Mesenchymal stem cell of Wharton's jelly (primary cell): ENCODE results near the genes TAS1R1 and PHF13.

DNA sequence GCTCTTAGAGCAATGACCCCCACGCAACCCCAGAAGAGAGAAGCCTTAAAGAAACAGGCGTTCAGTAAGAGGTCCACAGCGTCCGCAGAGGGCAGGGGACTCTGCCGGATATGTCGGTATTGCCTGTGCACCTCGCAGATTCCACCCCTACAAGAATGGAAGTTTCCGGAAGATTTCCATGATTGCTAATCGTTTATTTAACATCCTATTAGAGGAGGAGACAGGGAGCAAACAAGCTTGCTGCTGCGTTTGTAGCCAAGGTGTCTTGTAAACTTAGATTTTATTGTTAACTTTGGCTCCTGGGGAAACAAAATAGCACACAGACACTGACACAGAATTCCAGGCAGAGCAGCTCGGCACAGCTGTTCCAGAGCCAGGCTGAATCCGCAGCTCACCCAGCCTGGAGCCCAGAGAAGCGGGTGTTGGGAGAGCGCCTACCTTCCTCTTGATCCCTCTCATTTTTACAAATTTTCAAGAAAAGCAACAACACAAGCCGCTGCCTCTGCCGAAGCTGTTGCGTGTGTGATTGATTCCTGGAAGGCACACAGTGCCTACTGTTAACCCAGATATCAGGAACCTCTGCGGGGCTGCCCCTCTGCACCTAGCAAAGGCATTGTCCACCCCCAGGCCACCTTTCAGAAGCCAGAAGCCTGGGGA, 75.7 kb downstream of the AJAP1 start:
- CAGE, long polyA plus RNA, result no peak

- CAGE, long polyA plus RNA, result no peak
Measured at GRCh38 chr1:4801494-4801896, 147.1 kb downstream of the AJAP1 start.

GRCh38 chr1:5570774-5571299, 421.4 kb downstream of the NPHP4 start:
- CAGE, long polyA plus RNA, result no peak

- CAGE, long polyA plus RNA, result no peak
Measured at GRCh38 chr1:5917298-5918029, 74.8 kb downstream of the NPHP4 start.

DNA sequence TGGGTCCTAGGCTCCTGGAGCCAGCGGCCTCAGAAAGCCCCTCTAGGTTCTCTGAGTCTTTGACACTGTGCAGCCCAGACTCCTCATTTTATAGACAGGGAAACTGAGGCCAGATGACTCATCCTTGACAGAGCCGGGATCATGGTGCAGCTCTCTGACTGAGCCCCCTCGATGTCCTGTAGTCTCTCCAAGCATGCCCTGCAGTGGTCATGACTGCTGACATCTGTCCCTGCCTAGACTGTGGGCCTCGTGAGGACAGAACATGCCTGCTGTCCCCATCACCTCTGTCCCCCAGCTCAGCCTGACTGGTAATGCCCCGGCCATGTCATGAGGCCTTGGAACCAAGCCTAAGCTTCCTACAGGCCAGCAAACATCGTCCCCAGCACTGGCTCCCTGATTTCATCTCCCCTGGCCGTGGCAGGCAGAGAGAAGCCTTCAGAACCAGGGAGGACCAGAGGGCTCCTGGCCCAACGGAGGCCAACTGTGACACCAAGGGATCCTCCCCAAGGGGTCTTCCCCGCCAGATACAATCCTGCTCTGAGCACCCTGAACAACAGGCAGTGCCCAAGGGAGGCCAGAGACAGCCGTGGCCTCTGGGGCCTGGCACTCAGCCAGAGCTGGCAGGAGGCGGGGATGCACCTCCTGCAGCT, 9.7 kb upstream of the NPHP4 start:
- CAGE, long polyA plus RNA, result no peak

GRCh38 chr1:6002630-6003802, 10.8 kb upstream of the NPHP4 start:
- CAGE, long polyA plus RNA, result no peak

- CAGE, long polyA plus RNA, result no peak
Measured at GRCh38 chr1:6035074-6035844, 10.4 kb upstream of the KCNAB2 start.

DNA sequence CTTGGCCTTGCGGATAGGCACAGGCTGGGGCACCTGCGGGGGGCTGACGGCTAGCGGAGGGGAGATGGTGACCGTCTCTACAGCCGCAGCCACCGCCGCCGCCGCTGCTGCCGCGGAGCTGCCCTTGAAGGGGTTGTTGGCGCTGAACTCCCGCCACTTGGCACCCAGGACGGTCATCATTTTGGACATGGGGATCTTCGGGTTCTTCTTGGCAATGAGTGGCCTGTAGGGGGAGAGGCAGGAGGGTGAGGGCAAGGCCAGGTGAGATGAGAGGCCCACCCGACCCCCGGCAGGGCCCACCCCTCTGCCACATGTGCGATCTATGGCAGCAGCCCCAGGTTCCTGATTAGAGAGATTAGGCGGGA, 25.5 kb downstream of the CHD5 start:
- CAGE, long polyA plus RNA, result no peak

DNA sequence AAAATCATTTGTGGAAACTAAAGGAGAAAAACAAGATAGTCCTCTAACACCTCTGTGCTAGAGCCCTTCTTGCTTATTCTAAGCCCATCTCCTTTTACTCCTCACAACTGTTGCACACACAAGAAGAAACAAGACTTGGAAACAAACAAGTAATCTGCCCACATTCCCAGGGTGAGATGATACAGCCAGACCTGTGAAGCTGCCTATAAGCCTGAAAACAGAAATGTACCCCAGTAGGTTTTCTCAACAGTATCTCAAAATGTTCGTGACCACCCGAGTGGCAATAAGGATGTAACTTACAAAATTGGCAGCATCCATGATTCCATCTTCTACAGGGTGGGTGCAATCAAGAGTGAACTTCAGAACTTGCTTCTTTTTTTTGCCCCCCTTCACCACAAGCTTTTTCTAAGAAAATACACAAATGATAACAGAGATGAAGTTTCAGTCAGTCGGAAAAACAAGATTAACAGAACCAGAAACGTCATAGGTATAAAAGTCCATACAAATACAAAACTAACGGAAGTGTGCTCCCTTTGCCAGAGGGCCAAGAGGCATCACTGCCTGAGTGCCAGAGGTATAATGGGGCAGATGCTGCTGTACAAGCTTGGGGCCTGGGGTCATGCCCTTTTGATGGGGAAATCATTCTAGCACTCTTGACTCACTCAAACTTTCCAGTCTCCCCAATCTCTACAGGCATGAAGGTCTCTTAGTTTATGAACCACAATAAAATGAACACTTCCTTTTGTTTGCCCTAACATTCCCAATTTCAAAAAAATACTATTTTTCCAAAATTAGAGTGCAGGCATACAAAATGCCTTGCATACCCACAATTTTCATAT, 1.8 kb downstream of the RPL22 start:
- CAGE, long polyA plus RNA, result no peak

GRCh38 chr1:6234307-6235210, 1.2 kb downstream of the ICMT start:
- CAGE, long polyA plus RNA, result no peak

DNA sequence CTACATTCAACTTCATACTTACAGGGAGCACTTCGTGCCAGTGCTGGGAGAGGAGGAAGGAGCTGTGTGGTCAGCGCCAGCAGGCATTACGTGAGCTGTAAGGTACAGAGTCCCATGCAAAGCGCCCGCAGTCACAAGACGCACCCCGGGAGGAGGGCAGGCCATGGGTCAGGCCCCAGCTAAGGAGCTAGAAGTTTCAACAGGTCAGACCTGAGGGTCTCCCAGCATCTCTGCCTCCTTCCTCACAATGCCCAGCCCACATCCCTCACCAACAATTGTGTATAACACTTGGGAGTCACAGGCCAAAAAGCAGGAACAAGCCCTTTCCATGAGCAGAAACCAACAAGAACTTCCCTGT, 21.8 kb upstream of the GPR153 start:
- CAGE, long polyA plus RNA, result no peak

- CAGE, long polyA plus RNA, result no peak
Measured at GRCh38 chr1:6300281-6301027, 39.6 kb upstream of the GPR153 start.

GRCh38 chr1:6348312-6349027, 45.1 kb downstream of the ACOT7 start:
- CAGE, long polyA plus RNA, result no peak

DNA sequence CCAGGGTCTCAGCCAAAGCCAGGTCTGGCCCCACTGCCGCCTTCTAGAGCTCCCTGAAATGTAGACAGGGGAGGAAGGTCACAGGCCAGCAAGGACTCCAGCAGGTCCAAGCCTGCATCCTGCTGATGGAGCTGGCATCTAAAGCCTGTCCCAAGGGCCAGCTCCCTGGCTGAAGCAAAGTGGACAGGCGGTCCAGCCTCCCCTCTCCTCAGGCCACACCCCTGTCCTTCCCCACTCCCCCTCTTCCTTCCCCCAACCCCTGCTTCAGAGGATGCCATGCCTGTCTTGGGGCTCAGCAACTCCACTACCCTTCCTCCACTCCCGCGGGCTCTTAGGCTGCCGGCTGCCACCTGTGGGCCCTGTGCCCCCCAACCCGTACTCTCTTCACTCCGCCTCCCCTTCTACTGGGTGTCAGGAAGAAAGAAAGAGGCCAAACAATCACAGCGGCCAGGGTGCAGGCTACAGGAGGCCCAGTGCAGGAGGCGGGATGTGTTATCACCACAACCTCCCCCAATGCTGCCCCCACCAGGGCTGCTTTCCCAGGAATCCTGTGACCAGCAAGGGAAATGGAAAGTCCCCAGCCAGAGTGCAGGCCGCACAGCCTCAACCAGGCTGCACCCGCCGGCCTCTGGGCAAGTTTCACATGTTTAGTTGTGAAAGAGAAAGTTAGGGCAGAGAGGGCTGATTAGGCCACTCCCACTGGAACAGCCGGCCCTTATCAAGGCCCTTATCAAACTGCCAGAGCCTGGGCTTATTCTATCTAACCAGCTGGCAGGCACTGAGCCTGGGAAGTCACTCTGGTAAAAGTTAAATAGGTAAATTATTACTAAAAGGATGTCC, 34.1 kb downstream of the ACOT7 start:
- CAGE, long polyA plus RNA, result no peak

DNA sequence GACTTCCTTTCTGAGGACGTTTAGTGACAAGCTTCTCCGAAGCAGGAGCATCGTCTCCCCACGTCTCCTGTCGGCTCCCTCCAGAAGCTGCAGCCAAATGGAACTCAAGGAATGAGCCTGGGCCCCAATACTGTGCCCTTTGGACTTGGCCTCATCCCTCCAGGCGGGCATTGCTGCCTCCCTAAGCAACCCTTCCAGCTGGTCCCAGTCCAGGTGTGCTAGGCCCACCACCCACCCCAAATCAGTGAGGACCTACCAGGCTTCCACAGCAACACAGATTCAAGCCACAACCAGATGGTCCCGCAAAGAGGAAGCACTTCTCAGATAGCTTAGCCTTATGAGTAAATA, 33.0 kb downstream of the ACOT7 start:
- CAGE, long polyA plus RNA, result no peak

- CAGE, long polyA plus RNA, result no peak
Measured at GRCh38 chr1:6448898-6449644, 16.9 kb downstream of the TNFRSF25 start.

DNA sequence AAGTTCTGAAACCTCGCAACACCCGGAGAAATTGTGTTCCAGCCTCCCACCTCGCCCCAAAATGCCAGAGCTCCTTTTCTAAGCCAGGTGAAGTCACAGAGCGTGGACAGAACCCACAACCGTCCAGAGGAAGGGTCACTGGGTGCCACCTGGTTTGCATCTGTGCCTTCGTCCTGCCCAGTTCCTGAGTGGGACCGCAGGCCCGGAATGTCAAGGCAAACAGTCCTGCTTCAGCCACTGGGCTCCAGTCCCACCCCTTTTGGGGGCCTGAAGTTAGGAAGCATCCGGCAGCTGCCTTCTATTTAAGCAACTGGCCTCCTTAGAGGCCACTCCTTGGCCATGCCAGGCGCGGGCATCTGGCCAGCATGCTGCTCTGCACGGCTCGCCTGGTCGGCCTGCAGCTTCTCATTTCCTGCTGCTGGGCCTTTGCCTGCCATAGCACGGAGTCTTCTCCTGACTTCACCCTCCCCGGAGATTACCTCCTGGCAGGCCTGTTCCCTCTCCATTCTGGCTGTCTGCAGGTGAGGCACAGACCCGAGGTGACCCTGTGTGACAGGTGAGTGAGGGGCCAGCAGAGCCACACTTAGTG, at the start of gene TAS1R1:
Gene TAS1R1, plus strand, starts transcription at position 299 of the 589 bp plus-strand sequence.
- CAGE, long polyA plus RNA, result no peak

DNA sequence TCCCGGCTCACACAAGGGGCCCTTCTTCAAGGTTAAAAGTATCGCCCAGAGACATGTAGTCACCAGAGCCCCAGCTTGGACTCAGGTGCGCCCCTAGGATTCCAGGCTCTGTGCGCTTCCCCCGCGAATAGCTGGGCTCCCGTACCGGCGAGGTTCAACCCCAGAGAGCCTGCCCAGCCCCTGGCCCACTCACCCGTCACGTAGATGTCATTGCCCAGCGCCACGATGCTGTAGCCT, 1.1 kb downstream of the KLHL21 start:
- CAGE, long polyA plus RNA, result no peak

GRCh38 chr1:6603928-6604265, 1.2 kb upstream of the KLHL21 start:
- CAGE, long polyA plus RNA, result no peak

GRCh38 chr1:6613633-6614582, at the start of gene PHF13:
Gene PHF13 (plus strand): TSS chr1:6613731.
- CAGE, long polyA plus RNA, result no peak